ENCODE results near the gene TF.

DNA sequence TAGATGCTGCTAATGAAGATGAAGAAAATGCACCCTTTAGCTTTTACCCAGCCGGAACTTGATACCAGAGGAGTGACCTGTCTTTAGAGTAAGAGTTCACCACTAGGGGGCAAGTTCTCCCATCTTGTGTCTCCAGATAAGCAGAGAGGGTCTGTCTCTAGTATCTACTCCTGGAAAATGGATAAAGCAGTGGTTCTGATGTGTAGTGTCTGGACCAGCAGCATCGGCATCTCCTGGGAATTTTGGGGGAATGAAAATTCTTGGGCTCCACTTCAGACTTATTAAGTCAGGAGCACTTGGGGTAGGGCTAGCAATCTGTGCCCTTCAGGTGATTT is 2.1 kb upstream of the TOPBP1 start:
- RRBS: 29% methylated on average over 1 of the region's 2 CpGs

- RRBS: 83% methylated on average over 20 of the region's 56 CpGs
Observed at GRCh38 chr3:133745785-133746875, at the start of gene TF. Gene TF, plus strand, starts transcription at chr3:133746393.

GRCh38 chr3:133756341-133756697 is 10.1 kb downstream of the TF start:
- RRBS: no CpG with 5 or more reads among the region's 3 CpGs

- RRBS: no CpG with 5 or more reads among the region's 3 CpGs
Observed at GRCh38 chr3:133824298-133824933, 18.8 kb downstream of the SRPRB start.

GRCh38 chr3:133935560-133936349 is 40.1 kb upstream of the RAB6B start:
- RRBS: no CpG with 5 or more reads among the region's 14 CpGs

DNA sequence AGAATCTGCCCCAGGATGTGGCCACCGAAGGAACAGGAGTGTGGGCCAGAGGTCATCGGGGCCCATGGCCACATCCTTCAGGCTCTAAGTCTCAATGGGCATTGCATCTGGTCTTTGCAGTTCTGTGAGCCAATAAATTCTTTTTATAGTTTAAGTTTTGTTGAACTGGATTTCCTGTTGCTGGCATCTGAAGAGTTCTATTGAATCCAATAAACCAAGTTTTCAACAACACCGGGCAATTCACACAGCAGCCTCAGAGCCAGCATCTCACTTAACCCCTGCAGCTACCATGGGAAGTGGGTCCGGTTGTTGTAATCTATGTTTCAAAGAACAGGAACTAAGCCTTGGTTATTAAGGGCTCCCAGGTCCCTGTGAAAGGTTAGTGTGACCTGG is 10.1 kb upstream of the SLCO2A1 start:
- RRBS: 96% methylated on average over 2 of the region's 4 CpGs

DNA sequence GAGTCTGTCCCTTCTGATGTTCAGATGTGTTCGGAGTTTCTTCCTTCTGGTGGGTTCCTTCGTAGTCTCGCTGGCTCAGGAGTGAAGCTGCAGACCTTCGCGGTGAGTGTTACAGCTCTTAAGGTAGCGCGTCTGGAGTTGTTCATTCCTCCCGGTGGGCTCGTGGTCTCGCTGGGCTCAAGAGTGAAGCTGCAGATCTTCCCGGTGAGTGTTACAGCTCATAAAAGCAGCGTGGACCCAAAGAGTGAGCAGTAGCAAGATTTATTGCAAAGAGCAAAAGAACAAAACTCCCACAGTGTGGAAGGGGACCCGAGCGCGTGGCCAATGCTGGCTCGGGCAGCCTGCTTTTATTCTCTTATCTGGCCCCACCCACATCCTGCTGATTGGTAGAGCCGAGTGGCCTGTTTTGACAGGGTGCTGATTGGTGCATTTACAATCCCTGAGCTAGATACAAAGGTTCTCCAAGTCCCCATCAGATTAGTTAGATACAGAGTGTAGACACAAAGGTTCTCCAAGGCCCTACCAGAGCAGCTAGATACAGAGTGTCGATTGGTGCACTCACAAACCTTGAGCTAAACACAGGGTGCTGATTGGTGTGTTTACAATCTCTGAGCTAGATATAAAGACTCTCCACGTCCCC is 39.9 kb upstream of the SLCO2A1 start:
- RRBS: no CpG with 5 or more reads among the region's 19 CpGs

- RRBS: no CpG with 5 or more reads among the region's 2 CpGs
Observed at GRCh38 chr3:134211606-134212136, 39.0 kb downstream of the RYK start.

DNA sequence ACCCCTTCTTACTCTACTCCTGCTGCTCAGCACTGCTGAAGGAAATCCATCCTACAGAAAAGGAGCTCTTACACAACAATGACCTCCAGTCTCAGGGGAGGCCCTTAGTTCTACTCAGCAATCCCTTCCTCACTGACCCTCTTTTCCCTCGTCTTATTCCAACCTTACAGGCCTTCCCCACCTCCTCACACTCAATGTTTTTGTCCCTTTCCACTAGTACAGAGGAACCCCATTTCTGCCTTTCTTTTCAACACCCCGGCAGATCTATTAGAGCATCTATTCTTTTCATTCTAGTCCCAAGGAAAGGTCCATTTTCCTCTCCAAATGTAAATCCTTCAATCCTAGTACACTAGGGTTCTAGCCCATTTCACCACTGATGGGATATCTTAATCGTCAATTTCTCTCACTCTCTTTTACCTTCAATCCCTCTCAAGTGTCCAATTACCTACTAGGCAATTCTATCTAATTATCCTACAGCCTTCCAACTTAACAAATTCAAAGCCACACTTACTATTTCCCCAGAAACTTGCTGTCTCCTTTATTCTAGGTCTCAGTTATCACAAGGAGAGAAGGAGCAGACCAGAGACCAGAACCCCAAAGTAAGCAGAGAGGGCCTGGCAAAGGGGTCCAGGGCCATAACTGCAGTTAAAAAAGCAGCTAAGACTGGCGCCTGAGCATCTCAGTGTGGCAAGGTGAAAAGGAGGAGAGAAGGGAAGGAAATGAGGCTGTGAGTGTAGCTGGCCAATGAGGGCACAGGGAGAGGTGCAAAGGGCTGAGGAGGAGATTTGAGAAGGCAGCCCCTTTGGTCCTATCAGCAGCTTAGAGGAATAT is 35.9 kb downstream of the RYK start:
- RRBS: no CpG with 5 or more reads among the region's 4 CpGs

DNA sequence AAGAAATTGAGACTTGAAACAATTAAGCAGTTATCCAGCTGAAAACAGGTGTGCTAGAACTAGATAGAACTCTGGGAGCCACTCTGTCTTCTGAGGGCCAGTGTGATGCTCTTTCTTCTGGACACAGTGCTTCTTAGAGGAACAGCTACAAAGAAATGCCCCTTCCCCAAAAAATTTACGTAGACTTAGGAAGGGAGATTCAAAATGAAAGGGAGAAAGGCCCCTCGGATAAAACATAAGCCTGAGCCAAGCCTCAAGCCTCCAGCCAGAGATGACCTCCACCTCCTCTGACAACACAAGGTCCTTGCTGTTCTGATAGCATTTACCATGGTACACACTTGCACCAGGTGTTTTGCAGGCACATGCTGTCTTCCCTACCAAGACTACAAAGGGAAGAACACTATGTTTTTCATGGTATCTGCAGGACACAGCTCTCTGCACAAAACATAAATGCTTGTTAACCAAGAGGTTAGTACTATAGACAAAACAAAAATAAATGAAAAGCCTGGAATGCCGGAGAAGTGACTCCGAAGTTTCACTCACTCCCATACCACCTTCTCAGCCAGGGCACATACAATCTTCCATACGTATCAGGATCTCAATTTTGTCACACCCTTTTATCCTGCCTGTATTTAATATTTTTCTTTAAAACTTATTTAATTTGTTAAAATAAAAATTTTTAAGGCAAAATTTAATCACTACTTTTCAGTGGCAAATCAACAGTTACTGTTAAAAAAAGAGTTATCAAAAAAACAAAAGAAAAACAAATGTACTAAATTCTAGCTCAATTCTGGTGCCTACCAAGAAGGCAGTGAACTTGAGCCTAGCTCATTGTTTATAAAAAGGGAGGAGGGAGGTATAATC is 27.7 kb downstream of the RYK start:
- RRBS: no CpG with 5 or more reads among the region's 5 CpGs

DNA sequence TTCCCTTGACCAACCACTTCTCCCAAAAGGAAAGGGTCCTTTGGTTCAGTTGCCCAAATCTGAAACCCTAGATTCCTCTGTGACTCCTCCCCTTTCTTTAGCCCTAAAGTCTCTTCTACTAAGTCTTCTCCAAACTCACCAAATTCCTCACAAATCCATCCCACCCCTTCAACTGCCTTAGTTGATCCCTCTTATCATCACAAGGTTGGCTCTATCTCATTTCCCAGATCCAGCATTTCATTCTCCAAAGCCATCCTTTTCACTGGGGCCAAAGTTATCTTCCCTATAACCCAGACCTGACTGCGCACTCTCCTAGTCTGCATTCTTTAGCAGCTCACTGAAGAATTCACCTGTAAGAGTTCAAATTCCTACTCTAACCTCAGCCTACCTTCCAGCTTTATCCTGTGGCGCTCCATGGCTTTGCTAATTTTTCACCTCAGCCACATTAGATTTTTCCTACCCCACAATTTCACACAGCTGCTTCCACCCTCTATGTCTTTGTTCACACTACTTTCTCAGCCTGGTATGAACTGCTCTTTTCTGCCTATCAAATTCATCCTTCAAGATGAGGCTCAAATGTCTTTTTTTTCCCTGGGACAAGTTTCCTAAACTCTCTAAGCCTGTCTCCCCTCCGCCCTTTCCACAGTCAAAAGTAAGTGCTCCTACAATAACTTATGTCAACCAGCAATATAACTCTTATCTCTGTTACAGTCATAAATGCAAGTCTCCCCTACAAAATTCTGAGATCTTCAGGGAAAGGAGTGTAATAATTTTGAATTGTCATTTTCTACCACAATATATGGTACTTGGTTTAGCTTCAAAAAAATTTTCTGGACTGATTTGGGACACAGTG is 7.3 kb downstream of the RYK start:
- RRBS: no CpG with 5 or more reads among the region's 3 CpGs

- RRBS: no CpG with 5 or more reads among the region's 7 CpGs
Observed at GRCh38 chr3:134308482-134308984, 57.9 kb upstream of the RYK start.

- RRBS: no CpG with 5 or more reads among the region's 16 CpGs
Observed at GRCh38 chr3:134314916-134315852, 59.1 kb downstream of the AMOTL2 start.

GRCh38 chr3:134354907-134355369 is 19.3 kb downstream of the AMOTL2 start:
- RRBS: no CpG with 5 or more reads among the region's 5 CpGs

DNA sequence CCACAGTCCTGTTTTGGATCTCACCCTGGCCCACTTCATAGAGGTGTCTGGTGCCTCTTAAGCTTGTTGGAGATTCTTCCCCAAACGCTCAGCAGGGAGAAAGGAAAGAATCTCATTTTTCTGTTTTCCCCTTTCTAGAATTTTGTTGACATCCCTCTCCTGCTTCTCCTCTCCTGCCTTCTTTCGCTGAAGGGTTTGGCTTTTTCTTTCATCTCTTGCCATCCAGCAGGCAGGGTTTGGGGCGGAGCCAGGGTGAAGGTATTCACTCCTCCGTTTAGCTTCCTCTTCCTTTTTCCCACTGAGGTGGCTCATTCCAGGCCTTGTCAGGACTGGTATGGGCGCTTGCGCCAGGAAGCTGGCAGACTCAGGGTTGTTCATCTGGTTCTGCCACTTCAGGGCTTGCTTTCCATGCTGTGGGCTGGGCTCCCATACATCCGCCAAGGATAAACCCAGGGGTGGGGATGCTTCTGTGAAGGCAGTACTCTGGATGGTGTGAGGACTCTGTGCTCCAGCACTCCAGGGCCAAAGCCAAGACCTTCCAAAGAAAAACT is 7.5 kb upstream of the AMOTL2 start:
- RRBS: no CpG with 5 or more reads among the region's 7 CpGs

GRCh38 chr3:134406523-134407233 is 32.4 kb upstream of the AMOTL2 start:
- RRBS: 96% methylated on average over 30 of the region's 53 CpGs

DNA sequence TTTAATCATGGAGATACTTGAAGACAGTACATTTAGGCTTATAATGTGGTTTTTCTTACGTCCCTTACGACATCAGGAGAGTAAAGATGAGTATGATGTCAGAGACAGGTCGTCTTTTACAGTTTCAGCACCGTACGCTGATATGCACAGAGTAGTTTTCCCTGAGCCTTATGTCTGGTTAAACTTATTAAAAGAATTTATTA is 936 bp downstream of the CEP63 start:
- RRBS: no CpG with 5 or more reads among the region's 5 CpGs

GRCh38 chr3:134666409-134666961 is 15.7 kb upstream of the KY start:
- RRBS: no CpG with 5 or more reads among the region's 7 CpGs

- RRBS: no CpG with 5 or more reads among the region's 8 CpGs
Observed at GRCh38 chr3:134695297-134695724, 44.5 kb upstream of the KY start.

- RRBS: no CpG with 5 or more reads among the region's 6 CpGs
Observed at GRCh38 chr3:135259442-135260196, 464.6 kb downstream of the EPHB1 start.